Aorta (tissue), 1 donor: ENCODE measurements around a stretch of chr13.

DNA sequence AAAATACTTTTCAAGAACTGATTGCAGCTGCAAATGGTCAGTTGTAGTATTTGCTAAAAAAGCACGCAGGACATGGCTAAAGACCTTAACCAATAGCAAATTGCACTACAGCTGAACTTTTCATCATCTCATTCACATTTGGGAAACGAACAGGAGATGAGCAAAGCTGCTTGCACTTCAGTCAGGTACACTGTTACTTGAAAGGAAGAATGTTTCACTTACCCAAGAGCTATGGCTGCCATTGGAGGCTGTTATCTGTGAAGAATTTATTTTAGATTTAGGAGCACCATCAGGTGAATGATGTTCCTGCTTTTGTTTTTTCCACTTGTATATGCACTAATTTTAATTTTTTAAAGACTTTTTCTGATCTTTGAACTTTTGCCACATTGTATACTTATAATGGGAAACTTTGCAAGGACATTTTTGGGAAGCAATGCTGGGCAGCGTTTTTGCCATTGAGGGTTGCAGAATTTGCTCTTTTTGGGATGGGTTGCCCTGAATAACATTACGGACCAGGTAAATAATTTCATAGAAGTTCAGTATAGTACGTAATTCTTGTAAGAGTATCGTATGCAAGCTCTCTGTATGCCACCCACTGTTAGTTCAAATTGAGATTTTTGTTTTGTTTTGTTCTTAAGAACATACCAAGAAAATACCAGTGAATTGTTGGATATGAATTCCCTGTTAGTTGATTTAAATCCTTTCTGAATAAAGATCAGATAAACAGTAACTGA, 154.3 kb downstream of the PAN3 start:
- PRO-cap, result no peak

DNA sequence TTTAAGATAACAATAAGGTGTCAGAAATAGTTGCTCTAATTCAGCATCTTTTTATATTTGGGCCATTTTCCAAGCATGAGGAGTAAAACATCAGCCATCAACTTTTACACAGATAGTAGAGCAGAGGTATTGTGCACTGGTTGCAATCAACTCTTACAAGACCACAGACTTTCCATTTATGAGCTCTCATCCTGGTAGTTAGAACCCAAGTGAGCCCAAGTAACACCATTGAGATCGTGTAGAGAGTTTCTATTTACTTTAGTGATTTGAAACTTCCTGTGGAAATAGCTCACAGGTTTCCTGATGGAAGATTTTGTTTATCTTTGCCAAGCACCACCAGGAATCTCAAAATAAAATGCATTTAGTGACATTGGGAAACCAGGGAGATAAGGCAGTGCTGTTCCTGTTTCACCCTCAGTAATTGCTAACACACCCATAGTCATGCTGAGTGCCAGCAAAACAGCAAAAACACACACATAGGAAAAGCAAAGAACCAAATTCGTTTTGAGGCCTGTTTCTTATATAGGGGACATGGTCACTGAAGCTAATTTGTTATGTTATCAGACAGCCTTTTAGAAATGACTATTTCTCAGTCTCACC, 102.5 kb downstream of the FLT1 start:
- PRO-cap, result no peak

GRCh38 chr13:28493486-28494204, 1.3 kb downstream of the FLT1 start:
- PRO-cap, result no peak

GRCh38 chr13:28527573-28528185, 32.8 kb upstream of the FLT1 start:
- PRO-cap, result no peak

DNA sequence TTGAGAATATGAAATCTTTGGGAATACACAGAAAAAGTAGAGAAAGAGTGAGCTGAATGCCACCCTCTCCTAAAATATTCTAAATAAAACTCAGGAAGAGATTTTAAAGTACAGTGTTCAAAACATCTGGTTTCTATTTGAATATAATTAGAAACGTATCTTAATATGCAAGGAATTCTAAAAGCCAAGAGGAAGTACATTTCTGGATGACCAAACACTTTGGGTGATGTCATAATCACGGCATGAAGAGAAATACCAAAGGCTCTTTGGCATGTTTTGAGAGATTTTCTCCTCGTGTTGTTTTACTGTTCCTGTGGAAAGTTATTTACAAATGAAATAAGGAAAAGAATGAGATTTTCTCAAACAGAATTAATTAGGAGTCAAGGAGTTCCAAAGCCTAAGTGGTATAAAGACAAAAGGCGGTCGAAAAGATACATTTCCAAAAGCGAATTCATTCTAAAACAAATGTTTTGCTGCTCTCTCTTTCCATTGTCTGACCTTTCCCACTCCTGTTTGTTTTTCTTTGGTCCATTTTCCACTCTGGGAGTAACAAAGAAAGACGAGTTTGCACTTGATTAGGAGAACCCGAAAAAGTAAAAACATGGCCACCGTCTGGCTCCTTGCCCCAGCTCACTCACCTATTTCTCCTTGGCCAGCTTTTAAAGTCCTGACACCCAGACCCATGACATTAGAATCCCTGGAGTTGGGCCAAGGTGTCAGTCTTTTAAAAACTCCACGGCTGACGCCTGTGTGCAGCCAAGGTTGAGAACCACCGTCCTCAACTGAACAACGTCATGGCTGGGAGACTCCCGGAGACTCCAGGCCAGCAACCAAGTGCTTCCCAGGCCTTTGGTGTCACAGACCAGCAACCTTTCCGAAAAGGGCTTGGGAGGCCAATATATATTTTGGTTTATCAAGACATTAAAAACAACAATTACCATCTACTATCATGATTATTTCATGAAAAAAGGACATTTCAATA, 63.5 kb upstream of the FLT1 start:
- PRO-cap, result no peak

DNA sequence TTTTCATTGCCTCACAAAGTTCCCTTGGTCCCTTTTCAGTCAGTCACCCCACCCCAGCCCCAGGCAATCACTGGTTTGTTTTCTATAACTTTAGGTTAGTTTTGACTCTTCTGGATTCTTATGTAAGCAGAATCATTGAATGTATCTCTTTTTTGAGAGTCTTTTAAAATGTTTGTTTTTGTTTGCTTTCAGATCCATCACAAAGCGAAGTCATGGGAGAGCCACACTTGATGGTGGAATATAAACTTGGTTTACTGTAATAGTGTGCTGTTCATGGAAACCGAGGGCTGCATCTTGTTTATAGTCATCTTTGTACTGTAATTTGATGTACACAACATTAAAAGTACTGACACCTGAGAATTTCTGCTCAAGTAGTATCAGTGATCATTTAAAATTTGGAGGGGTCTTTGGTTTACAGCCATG, 18.9 kb downstream of the POMP start:
- PRO-cap, result no peak

DNA sequence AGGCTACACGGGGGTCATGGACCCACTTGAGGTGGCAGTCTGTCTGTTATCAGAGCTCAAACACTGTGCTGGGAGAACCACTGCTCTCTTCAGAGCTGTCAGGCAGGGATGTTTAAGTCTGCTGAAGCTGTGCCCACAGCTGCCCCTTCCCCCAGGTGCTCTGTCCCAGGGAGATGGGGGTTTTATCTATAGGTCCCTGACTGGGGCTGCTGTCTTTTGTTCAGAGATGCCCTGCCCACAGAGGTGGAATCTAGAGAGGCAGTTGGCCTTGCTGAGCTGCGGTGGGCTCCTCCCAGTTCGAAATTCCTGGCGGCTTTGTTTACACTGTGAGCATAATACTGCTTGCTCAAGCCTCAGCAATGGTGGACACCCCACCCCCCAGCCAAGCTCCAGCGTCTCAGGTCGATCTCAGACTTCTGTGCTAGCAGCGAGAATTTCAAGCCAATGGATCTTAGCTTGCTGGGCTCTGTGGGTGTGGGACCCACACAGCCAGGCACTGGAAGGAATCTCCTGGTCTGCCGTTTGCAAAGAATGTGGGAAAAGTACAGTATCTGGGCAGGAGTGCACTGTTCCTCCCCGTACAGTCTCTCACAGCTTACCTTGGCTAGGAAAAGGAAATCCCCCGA, 25.1 kb downstream of the SLC46A3 start:
- PRO-cap, result no peak

GRCh38 chr13:28820590-28821003, 458 bp downstream of the MTUS2 start:
- PRO-cap, result no peak

DNA sequence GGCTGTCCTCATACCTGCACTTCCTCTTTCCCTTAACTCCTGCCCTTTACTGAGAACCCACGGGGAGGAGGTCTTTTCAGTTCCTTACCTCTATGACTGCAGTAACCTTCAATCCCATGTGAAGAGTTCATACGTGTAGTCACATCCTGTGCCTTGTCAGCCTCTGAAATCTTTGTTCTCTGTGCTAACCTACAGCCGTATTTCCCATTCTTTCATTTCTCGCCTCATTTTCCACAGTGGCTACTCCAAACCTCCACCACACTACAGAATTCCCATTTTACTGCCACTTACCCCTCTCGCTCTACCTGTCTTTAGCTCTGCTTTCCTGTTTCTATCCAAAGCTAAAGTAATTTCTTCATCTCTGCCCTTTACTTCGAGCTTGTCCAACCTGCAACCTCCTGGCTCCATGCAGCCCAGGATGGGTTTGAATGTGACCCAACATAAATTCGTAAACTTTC, 306.0 kb downstream of the MTUS2 start:
- PRO-cap, result no peak

DNA sequence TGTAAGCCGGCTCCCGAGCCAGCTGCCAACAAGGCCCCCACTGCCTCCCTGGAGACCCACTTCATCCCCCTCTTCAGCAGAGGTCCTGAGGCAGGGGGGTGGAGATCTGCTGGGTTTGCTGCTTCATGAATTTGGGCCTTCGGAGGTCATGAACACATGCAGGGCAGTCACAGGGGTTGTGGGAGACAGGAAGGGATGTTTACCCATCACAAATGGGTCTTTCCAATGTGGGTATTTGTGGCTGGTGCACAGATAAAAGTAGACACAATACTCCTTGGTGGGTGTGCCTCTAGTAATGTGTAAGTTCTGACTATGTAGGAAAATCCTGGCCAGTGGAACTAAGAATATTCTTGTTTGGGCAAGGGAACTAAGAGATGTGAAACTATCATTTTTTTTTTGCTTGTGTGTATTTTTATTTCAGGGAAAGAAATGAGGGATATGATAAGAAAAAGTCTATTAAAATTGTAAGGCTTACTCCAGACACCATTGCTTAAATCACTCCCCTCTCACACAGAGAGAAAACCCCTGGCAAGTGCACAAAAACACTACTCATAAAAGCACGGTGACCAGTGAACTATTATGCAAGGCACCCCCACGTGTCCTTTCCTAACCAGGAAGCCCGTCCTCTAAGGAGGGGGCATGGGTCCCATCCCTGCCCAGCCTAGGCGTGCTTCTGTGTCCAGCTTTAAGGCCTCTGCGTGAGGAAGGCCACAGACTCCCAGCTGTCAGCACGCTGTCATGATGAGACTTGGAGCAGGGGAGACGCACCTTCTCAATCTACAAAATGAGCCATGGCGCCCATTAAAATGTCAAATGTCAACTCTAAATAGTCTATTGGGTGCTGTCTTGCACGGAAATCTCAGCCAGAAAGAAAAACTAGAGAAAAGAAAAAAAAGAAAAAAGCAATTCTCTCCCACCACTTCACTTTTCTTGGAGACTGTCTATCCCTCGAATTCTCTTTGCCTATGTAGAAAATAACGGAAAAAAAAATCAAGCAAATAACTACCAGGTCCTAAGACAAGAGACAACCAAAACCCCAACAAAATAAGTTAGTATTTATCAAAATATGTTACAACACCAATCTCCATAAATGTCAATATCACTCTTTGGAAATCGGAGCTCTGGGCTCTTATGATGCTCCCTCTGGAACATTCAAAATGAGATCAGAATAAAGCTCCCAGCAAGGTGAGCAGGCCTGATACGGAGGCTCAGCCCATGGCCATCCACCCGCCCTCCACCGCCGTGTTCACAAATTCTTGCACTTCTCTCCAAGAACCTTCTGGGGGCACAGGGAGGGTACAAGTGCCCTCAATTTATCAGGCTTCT, 83.4 kb downstream of the SLC7A1 start:
- PRO-cap, result no peak

- PRO-cap, result no peak
Measured at GRCh38 chr13:29522060-29522625, 73.3 kb downstream of the SLC7A1 start.

GRCh38 chr13:29593541-29594144, 1.8 kb downstream of the SLC7A1 start:
- PRO-cap, result no peak

GRCh38 chr13:29756794-29757297, 93.6 kb downstream of the UBL3 start:
- PRO-cap, result no peak

DNA sequence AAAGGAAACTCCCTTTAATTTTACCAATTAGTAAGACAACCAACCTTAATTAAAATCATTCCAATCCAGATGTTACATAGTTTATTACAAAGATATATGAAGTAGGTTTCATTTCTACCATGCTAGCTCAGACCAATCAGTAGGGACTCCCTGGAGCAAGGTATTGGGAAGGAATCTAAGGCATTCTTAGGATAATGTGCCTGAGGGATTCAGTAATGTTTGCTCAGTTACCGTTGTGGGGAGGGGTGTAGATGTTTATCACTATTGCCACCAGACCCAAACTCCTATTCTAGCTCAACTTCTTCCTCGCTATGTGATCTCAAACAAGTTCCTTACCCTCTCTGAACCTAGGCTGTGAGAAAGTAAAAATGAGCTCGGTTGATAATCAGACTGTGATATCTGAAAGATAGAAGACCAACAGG, 8.9 kb downstream of the UBL3 start:
- PRO-cap, result no peak

DNA sequence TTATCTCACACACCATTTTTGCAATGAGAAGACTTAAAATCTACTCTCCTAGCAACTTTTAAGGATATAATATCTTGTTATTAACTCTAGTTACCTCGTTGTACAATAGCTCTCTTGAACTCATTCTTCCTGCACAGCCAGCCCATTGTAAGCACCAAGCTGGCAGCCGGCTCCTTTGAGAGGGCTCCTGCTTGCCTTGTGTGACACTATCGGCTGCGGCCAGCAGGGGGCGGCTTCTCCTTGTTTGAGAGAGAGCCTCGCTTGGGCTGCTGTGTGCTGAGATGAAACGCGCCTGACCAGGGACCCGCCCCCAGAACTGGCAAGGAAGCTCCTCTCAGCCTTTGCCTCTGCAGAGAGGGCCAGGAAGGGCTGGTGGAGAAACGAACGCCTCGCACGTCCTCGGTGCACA, 174.8 kb downstream of the KATNAL1 start:
- PRO-cap, result unidirectional peak, plus-strand start at position 352 of the sequence

- PRO-cap, result no peak
Measured at GRCh38 chr13:30334505-30335677, 27.5 kb upstream of the KATNAL1 start.

DNA sequence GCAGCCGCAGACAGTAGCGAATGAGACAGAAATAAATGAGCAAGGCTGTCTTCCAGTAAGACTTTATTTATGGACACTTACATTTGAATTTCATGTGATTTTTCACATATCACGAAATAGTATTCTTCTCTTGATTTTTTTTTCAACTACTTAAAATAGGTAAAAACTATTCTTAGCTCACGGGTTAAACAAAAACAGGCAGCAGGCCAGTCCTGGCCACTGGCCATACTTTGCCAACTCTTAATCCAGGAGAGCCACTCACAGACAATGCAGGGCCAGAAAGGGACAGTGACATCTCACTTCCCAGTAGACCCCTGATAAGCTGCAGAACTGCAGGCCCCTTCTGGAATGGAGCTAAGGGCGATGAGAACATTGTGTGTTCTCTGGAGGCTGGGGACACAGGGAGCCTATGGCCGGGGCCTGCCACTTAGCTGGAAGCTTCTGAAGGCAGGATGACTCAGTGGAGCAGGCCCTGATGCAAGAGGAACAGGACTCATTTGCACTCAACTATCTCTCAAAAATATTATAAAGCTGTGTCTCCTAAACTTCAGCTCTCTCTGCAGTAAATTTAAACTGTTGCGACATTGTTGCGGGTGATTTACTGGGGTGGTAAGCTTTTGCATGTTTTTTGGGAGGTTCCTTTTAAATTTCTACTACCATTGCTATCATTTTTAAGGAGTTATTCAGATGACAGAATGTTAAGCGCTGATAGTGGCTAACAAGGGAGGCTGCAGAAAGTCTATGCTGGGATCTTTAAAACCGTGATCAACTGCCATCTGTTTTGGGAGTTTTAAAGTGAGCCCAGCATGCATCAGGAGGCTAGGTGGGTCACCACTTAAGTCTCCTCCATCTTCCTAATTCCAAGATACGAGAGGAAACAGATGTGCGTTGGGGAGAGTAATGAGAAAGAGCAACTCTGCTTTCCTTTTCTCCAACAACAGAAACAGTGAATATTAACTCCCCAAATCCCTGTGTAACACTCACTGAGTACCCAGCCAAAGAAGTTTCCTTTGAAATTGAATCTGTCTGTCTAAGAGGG, 33.2 kb upstream of the KATNAL1 start:
- PRO-cap, result no peak

DNA sequence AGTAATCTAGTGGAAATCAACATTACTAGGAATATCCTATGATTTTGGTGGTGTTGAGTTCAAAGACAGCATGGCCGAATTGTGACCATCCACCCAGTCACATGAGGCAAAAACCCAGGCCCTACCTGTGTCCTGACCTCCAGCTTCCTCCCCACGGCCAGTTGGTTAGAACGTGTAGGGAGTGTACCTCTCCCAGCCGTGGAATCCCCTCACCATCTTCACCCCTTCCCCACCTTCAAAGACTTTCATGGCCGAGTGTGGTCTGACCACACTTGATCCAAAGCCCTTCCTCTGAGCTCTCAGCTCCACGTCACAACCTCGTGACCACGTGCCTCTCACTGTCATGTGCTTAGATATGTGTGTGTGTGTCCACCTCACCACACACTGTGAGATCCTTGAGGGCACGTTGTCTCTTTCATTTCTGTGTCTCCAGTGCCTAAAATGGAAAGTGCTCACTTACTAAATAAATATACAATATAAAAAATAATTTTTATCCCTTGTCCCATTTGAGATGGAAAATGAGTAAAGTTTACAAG, 48.6 kb upstream of the UBE2L5 start:
- PRO-cap, result no peak

- PRO-cap, result no peak
Measured at GRCh38 chr13:30388628-30389107, 33.6 kb upstream of the UBE2L5 start.

DNA sequence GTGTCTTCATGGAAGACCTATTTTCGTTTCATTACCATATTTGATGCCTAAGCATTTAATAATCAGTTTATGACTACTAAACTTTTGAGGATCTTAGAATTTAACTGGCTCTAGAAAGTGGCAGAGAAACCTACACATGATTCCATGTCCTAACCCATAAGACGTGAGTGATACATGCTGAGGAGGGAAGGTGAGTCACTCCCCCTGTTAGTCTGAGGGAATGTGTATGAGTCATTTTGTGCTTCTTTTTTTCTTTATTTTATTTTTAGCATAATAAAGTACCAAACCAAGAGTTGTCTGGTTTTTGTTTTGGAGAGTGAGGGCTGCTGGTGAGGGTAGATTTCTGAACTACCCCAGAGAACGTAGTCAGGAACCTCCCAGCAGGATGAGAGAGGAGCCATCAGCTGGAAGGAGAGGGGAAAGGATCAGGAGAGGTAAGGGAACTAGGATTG, 8.0 kb downstream of the UBE2L5 start:
- PRO-cap, result unidirectional peak, plus-strand start at position 307 of the sequence